ENCODE measurements around the genes LIPI and NRIP1.

DNA sequence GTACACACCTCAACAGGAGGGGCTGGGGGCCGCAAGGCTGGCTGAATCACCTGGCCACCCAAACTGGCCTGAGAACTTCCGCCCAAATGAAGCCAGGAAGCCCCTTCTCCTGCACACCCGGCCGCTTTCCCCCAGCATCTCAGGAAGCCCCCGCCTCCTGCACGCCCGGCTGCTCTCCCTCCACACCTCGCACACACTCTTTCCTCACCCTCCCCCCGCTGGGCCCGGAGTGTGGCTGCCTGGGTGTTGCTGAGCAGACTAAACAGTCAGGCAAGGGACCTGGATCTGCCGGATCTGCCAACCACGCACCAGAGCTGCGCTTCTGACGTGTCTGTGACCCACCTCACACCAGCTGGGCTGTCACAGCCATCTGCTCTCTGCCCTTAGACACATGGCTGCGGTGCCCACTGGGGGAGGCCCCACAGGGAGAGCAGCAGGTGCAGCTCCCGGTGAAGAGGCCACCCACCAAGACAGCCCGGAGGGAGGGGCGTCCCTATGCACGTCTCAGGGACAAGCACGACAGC lies 5403.2 kb upstream of the TPTE start:
- PRO-cap: no peak
- RAMPAGE, long total RNA, 4 experiments: no peak in any of the 4 experiments

DNA sequence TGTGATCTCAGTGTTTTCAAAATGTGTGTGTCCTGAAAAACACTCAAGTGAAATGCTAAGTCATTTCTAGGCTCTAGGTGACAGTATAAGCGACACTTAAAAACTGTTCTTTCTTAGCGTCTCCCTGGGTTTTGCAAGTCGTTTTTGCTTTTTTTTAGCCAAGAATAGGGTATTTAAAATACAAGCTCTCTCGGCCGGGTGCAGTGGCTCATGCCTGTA lies 5394.2 kb upstream of the TPTE start:
- PRO-cap: no peak
- RAMPAGE, long total RNA, 4 experiments: no peak in any of the 4 experiments

- PRO-cap: no peak
- RAMPAGE, long total RNA, 4 experiments: start-site peak on the plus strand in 3 of 4 experiments, at chr21:5553674-5553736 at its widest, 21 to 120 reads per replicate
These were observed 4968.0 kb upstream of the TPTE start for GRCh38 chr21:5553413-5553822.

DNA sequence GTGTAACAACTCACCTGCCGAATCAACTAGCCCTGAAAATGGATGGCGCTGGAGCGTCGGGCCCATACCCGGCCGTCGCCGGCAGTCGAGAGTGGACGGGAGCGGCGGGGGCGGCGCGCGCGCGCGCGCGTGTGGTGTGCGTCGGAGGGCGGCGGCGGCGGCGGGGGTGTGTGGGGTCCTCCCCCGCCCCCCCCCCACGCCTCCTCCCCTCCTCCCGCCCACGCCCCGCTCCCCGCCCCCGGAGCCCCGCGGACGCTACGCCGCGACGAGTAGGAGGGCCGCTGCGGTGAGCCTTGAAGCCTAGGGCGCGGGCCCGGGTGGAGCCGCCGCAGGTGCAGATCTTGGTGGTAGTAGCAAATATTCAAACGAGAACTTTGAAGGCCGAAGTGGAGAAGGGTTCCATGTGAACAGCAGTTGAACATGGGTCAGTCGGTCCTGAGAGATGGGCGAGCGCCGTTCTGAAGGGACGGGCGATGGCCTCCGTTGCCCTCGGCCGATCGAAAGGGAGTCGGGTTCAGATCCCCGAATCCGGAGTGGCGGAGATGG lies 2305.4 kb upstream of the TPTE start:
- PRO-cap: no peak
- RAMPAGE, long total RNA, 4 experiments: no peak in any of the 4 experiments

GRCh38 chr21:8815145-8815950 lies 1706.0 kb upstream of the TPTE start:
- PRO-cap: no peak
- RAMPAGE, long total RNA, 4 experiments: no peak in any of the 4 experiments

GRCh38 chr21:9002037-9002880 lies 1519.1 kb upstream of the TPTE start:
- PRO-cap: no peak
- RAMPAGE, long total RNA, 4 experiments: no peak in any of the 4 experiments

DNA sequence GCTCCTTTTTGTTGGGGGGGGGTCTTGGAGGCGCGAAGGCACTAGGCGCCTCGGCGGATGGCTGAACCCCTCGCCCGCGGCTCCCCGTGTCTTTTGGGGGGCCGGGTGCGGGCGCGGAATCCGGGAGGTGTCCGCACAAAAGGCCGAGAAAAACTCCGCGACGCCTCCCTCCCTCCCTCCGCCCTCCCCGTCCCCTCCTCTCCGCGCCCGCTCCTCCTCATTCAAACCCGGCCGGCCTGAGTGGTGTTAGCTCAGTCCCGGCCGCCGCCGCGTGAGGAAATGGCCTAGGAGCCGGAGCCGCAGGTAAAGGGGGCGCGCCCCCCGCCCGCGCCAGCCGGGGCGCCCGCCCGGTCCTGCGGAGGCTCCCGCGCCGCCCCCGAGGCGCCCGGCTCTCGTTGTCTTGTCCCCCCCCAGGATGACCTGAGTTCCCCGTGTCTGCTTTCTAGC lies 382 bp downstream of the TPTE start:
- PRO-cap: no peak
- RAMPAGE, long total RNA, 4 experiments: no peak in any of the 4 experiments

DNA sequence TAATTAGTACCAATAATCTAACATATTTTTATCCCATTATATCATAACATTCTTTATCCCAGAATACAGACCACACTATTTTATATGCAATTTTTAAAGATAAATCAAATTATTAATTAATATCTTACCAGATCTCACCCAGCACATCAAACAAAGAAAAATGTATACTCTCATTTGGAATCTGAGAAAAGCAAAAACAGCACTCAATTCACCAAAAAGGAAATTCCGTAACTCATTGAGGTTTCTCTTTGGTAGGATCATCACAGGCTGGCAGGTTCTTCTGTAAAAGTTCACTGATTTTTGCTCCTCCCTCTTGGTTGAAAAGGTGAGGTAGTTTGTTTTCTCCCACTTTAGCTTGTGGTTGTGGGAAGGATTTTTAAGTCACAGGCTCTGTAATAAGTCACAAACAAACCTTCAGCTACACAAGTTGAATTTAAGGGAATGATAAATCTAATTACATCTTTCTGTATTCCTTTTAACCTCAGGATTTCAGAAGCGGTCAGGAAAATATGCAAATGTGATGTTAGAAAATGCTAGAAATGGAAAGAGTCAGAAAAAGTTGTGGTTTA lies at the start of gene LIPI:
Gene LIPI (minus strand): TSS at position 284 of the 569 bp plus-strand sequence.
- PRO-cap: no peak
- RAMPAGE, long total RNA, 4 experiments: no peak in any of the 4 experiments

DNA sequence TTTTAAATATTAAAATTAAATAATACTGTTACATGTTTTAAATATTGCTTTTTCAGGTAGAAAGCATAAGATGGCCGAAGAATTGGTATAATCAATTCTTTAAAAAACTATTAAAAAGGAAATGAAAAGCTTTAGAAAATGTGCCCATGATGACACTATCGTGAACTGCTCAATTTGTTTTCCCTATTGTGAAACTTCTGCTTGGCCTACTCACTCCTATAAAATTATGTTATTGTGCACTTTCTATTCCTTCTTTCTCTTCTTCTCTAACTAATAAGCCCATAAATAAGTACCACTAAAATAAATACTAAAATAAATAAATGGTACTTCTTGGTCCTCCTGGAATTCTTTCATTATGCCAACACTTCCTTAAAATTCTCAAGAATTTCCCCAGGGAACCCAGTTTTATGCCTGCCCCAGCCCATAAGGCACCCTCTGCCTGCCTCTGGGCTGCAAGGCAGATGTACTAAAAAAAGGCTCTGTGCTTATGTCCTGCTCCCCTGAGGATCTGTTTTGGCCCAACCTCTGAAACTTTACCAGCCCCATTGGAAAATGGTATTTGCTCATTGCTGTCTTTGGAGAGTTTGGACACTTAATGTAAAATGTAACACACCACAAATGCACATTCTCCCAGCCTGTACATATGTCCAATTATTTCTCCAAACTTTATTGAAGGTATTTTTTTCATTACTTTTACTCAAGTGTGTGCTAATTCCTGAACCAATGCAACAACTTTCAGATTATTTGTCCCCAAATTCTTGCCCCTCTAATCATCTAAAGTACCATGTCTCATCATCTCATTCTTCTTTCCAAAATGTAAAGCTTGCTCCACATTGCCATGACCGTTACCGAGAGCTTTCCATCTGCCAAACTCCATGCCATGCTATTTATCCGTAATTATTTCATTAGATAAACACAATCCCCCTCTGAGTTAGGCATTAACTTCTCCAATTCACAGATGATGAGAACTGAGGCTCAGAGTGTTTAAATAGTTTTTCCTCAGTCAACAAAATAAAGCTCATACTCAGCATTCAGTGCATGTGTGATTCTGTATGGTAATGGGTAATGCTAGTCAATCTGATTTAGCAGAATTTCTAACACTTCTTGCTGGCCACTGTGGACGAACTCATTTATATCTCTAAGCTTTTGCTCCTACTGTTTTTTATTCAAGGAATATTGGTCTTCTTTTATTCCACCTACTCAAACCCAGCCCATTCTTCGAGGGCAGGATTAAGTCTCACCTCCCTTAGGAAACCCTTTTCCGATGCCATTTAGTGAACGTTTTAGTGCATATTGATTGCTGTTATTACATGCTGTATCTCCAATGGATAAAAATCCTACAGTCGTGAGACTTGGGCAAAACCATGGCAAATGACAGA lies 17.6 kb downstream of the SAMSN1 start:
- PRO-cap: no peak
- RAMPAGE, long total RNA, 4 experiments: no peak in any of the 4 experiments

DNA sequence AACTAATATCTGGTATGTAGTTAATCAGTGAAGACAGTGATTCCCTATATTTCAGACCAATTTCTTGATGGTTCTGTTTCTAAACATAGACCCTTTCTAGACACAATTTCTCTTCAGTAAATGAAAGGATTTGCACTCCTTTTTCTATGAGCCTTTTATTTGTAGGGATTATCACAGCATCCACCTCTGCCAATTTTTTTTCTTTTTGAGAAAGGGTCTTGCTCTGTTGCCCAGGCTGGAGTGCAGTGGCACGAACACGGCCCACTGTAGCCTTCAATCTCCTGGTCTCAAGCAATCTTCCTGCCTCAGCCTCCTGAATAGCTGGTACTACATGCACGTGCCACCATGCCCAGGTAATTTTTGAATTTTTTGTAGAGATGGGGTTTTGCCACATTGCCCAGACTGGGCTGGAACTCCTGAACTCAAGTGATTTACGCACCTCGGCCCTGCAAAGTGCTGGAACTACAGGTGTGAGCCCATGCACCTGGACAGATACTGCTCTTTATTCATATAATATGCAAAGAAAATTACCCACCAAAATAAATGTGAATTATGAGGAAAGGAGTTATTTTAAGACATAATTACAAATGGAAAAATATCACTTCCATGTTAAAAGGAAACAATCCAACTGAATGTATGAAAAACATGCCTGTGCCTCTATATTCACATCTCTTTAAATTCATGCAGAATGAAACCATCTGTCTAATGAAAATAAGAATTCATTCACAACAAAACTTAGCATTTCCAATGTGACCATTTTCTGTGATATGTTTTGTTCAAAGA lies 2.1 kb downstream of the SAMSN1 start:
- PRO-cap: no peak
- RAMPAGE, long total RNA, 4 experiments: no peak in any of the 4 experiments

GRCh38 chr21:14602720-14603022 lies 56.6 kb upstream of the SAMSN1 start:
- PRO-cap: no peak
- RAMPAGE, long total RNA, 4 experiments: no peak in any of the 4 experiments

DNA sequence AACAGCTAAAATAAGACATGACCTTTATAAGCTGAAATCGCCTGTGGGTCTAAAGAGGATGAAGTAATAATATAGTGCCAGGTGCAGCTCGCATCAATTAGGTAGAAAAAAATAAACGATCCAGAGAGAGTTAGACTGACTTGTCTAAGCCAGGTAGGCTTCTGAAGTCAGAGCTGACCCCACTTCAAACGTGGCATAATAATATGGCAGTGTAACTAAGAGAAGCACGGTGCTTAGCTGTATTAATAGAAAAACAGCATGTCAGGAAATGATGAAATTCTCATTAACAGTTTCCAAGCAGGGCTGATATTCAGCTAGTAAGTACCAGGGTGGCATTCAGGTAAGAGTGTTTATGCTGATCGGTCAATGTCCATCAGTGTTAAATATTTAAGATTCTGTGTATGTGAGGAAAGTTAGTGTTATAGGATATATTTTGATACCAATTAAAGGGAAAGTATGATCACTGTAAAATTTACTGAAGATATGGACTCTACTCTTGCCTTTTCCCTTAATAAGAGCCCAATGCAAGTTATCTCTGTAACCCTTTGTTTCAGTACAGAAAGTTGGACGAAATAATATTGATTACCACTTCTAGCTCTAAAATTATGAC lies 145.9 kb upstream of the SAMSN1 start:
- PRO-cap: no peak
- RAMPAGE, long total RNA, 4 experiments: no peak in any of the 4 experiments

DNA sequence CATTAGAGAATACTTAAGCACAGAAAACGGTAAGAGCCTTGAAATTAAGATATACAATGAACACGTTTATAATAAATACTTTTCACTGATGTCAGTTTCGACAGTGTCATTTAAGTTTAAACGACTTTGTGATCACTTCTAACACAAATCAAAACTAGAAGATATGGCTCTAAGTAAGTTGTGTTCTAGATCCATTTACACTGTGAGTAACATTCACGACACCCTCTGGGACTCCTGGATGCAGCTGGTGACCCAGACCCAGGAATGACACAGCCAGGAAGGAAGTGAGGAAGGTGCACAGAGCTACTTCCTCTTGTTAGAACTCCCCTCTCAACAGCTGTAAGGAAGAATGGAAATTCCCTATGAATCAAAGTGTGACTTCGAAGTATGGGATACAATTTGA lies 185.5 kb downstream of the NRIP1 start:
- PRO-cap: no peak
- RAMPAGE, long total RNA, 4 experiments: no peak in any of the 4 experiments

GRCh38 chr21:14982819-14983665 lies 81.8 kb downstream of the NRIP1 start:
- PRO-cap: no peak
- RAMPAGE, long total RNA, 4 experiments: no peak in any of the 4 experiments

- PRO-cap: no peak
- RAMPAGE, long total RNA, 4 experiments: start-site peak on the minus strand in 1 of 4 experiments, at chr21:14989636-14989839 at its widest, 5 reads per replicate
These were observed 75.4 kb downstream of the NRIP1 start for GRCh38 chr21:14989187-14990043.

DNA sequence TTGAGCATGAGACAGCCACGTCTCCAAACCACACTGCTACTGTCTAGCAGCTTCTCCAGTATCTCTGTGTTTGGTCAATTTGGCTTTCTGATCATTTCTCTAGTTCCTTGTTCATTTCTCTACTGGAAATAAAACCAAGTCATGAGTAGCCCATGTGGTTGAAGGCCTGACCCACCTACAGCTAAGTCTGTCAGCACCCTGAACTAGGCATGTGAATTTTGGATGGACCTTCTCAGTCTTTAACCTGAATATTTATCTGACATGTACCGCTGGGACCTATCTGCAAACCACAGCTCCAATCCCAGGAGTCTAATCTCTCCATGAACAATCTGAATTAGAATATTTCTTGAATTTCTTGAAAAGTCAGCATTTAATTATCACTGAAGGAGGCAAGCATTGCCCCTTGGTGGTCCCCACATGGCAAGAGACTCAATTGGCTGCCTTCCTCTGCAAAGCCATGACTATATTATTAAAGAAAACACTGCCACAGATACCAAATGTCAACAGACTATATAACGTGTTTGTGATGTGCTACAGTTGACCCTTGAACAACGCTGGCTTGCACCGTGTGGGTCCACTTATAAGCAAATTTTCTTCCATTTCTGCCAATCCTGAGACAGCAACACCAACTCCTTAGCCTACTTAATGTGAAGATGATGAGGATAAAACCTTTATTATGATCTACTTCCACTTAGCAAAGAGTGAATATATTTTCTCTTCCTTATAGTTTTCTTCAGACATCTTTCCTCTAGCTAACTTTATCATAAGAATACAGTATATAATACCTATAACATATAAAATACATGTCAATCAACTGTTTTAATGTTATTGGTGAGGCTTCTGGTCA lies 66.6 kb downstream of the NRIP1 start:
- PRO-cap: no peak
- RAMPAGE, long total RNA, 4 experiments: start-site peak on the minus strand in 1 of 4 experiments, centred at position 242 of the sequence, 5 reads per replicate

DNA sequence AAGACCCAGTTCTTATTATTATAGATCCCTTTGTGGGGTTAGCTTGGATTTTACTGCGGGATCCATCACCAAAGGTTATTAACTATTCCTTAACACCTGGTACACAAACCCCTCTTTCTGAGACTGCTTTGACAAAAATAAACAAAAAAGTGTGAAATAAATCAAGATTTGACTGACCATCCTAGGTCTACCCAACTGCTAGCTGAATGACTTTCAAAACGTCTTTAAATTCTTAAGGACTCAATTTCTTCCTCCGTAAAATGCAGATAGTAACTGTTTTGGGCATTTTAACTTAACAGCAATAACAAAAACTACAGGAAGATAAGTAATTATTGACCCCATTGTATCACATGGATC lies 9.3 kb downstream of the NRIP1 start:
- PRO-cap: no peak
- RAMPAGE, long total RNA, 4 experiments: no peak in any of the 4 experiments

- PRO-cap: no peak
- RAMPAGE, long total RNA, 4 experiments: no peak in any of the 4 experiments
These were observed 1.7 kb downstream of the NRIP1 start for GRCh38 chr21:15063013-15063619.

GRCh38 chr21:15063807-15064442 lies 875 bp downstream of the NRIP1 start:
- PRO-cap: bidirectional peak, plus-strand start at chr21:15064352, minus-strand start at chr21:15064161
- RAMPAGE, long total RNA, 4 experiments: no peak in any of the 4 experiments

- PRO-cap: bidirectional peak, plus-strand start at chr21:15064682, minus-strand start at chr21:15064690; bidirectional peak, plus-strand start at chr21:15065156, minus-strand start at chr21:15064988
- RAMPAGE, long total RNA, 4 experiments: no peak in any of the 4 experiments
These were observed at the start of gene NRIP1 for GRCh38 chr21:15064443-15065530. Gene NRIP1 (minus strand): TSS chr21:15065000.

Measured in gastroesophageal sphincter (tissue), 4 donors.